Adrenal gland (tissue), 7 donors: Measurements from ENCODE around the genes ARHGEF2 and SMG5.

- PRO-cap, 3 experiments = no peak in any of the 3 experiments
- RAMPAGE, long total RNA, 4 experiments = no peak in any of the 4 experiments
- RRBS = 89% methylated on average over 3 of the region's 13 CpGs
These were observed 1.2 kb downstream of the RXFP4 start for GRCh38 chr1:155942571-155943173.

GRCh38 chr1:155971849-155972682 lies 6.3 kb downstream of the ARHGEF2 start:
- PRO-cap, 3 experiments = no peak in any of the 3 experiments
- RAMPAGE, long total RNA, 4 experiments = no peak in any of the 4 experiments
- RRBS = no CpG with 5 or more reads among the region's 8 CpGs

GRCh38 chr1:155978019-155978982 lies at the start of gene ARHGEF2:
ARHGEF2 (minus strand) TSS chr1:155978547.
- PRO-cap, 3 experiments = peak in 3 of 3 experiments; most common plus-strand start chr1:155978269 (in 3); most common minus-strand start chr1:155978175 (in 3)
- RAMPAGE, long total RNA, 4 experiments = start-site peak on the minus strand in 4 of 4 experiments, at chr1:155978152-155978600 at its widest, 16 to 127 reads per replicate
- RRBS = under 1% methylated on average over 40 of the region's 85 CpGs

GRCh38 chr1:155982869-155984176 lies 5.0 kb upstream of the ARHGEF2 start:
- PRO-cap, 3 experiments = peak in 1 of 3 experiments; most common minus-strand start chr1:155983386 (in 1)
- RAMPAGE, long total RNA, 4 experiments = start-site peak on the minus strand in 3 of 4 experiments, at chr1:155983184-155983811 at its widest, 8 to 32 reads per replicate
- RRBS = 84% methylated on average over 4 of the region's 9 CpGs

DNA sequence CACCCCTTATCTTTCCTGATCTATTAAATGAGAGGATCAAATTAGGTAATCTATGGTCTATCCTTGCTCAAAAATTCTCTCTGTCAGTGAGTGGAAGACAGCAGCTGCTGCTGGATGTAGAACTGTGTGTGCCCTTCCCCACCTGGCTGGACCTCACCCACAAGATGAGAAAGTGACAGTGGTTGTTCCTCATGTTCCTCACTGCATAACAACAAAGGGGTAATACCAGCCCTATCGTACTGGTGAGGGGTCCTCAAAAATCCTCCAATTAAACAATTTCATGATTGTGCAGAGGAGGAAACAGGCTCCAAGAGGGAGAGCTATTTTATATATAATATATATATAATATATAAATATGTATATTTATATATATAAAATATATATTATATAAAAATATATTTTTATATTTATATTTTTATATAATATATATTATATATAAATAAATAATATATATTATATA lies 16.8 kb downstream of the SSR2 start:
- PRO-cap, 3 experiments = no peak in any of the 3 experiments
- RAMPAGE, long total RNA, 4 experiments = no peak in any of the 4 experiments
- RRBS = no CpG with 5 or more reads among the region's 1 CpG

GRCh38 chr1:156041613-156041985 lies 12.0 kb downstream of the UBQLN4 start:
- PRO-cap, 3 experiments = no peak in any of the 3 experiments
- RAMPAGE, long total RNA, 4 experiments = no peak in any of the 4 experiments
- RRBS = no CpG with 5 or more reads among the region's 4 CpGs

DNA sequence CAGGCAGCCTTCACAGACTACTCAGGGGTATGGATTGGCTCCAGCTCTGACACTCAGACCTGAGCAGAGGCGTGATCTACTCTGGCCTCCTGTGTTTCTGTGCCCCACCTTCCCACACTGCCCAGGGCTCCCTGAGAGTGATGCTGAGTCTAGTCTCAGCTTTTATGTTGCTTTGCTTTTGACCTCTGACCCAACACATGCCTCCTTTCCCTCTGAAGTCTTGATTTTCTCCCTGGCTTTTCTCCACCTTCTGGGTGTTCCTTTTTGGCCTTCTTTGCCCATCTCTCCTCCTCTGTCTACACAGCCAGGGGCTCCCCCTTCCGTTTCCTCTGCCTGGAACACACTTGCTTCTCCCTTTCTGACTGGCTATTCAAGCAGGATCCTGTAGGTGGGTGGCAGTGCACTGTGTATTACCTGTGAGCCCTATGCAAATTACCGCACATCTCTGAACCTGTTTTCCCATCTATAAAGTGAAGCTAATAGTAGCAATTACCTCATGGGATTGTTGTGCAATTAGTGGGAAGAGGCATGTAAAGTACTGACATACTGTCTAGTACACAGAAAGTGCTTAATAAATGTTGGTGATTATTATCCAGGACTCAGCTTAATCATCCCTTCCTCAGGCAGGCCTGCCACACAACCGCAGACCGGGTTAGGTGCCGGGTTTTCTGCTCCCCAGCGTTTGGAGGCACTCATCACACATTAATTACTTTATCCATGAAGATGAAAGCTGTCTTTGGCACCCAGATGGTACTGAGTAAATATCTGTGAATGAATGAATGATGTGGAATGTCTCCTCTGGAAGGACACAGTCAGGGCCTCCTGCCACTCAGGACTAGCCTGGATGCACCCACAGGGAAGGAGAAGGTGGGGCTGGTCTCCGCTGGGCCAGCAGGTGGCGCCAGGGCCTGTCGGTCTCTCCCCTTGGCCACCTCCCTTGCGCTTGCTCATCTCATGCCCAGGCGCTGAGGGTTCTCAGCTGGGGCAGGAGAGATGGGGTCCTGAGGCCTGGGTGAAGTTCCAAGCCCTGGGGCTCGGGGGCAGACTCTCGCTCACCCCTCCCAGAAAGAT lies 14.0 kb upstream of the MEX3A start:
- PRO-cap, 3 experiments = peak in 1 of 3 experiments; most common plus-strand start position 955 of the sequence (in 1)
- RAMPAGE, long total RNA, 4 experiments = no peak in any of the 4 experiments
- RRBS = no CpG with 5 or more reads among the region's 14 CpGs

DNA sequence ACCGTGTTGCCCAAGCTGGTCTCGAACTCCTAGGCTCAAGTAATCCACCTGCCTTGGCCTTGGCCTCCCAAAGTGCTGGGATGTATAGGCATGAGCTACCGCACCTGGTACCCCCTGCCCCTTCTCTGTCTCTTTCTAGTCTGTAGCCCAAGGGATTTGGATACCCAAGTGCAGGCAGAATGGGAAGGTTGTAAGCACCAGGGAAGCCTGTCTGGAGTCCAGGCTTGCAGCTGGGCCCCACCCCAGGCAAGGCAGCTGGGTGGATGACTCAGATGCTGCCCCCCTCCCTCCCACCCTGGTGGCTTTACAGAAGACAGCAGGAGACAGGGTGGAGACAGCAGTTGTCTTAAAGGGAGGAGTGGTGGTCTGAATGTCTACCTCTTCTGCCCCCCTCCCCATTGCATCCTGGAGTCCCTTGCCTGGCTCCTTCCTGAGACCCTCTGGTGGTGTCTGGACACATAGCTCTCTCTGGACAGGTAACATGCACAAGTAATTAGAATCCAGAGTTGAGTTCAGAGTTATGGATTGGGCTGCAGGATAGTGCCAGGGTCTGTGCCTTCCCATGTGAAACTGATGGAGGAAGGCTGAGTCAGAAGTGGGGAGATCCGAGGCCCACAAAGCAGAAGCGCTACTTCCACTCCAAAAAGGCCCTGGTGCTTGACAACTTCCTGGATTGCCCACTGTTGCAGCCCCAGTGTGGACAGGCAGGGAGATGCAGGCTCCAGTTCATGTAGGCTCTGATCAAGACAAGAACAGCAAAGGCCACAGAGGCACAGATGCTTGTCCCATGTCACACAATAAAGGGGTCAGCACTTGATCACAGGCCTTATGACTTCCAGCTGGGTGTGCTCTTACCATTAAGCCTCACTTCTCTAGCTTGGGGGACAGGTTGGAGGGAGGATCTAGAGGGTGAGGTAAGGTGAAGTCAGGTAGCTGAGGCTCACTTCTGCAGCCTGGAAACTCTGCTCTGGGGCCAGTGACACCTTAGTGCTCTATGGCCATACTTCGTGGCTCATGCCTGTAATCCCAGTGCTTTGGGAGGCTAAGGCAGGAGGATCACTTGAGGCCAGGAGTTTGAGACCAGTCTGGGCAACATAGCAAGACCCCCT lies 5.3 kb downstream of the LMNA start:
- PRO-cap, 3 experiments = peak in 2 of 3 experiments; most common plus-strand start position 312 of the sequence (in 1); most common minus-strand start position 190 of the sequence (in 1)
- RAMPAGE, long total RNA, 4 experiments = no peak in any of the 4 experiments
- RRBS = no CpG with 5 or more reads among the region's 6 CpGs

- PRO-cap, 3 experiments = peak in 3 of 3 experiments; most common plus-strand start chr1:156124011 (in 2); most common minus-strand start chr1:156123823 (in 2)
- RAMPAGE, long total RNA, 4 experiments = no peak in any of the 4 experiments
- RRBS = 0% methylated on average over 1 of the region's 13 CpGs
These were observed 9.3 kb downstream of the LMNA start for GRCh38 chr1:156123591-156124342.

DNA sequence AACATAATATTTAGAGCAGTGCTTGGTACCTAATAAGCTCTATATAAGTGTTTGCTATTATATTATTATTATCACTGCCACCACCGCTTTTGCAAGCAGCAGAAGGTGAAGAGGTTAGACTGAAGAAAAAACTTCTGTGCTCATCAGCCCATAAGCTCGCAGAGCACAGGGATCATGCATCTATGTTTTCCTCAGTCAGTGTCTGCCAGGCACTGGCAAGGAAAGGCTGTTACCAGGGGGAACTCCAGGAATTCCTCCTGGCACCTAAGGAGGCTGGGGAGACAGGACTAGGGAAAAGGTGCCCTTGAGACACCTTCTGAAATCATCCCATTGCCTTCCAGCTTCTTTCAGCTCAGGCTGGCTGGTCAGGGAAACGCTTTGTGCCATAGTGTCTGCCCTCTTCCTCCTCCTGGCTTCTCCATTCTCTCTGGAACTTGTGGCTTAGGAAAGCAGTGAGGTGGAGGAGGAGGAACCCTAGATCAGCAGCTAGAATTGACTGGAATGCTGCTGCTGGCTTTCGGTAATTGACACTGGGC lies 13.7 kb downstream of the LMNA start:
- PRO-cap, 3 experiments = peak in 2 of 3 experiments; most common plus-strand start position 350 of the sequence (in 1); most common minus-strand start position 429 of the sequence (in 1)
- RAMPAGE, long total RNA, 4 experiments = no peak in any of the 4 experiments
- RRBS = no CpG with 5 or more reads among the region's 4 CpGs

- PRO-cap, 3 experiments = no peak in any of the 3 experiments
- RAMPAGE, long total RNA, 4 experiments = no peak in any of the 4 experiments
- RRBS = 92% methylated on average over 3 of the region's 15 CpGs
These were observed 16.5 kb upstream of the SEMA4A start for GRCh38 chr1:156136745-156137414.

DNA sequence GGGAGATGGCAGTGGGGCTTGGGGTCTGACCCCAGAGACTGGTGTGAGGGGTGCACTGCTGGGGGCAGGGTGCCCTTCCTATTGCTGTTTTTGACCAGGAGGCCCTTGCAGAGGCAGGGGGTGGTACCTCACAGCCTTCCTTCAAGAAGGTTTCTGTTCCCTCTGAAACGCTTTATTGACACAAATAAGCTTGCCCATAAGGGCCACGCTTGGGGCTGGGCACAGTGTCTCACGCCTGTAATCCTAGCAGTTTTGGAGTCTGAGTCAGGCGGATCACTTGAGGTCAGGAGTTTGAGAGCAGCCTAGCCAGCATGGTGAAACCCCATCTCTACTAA lies 2.1 kb upstream of the SEMA4A start:
- PRO-cap, 3 experiments = no peak in any of the 3 experiments
- RAMPAGE, long total RNA, 4 experiments = no peak in any of the 4 experiments
- RRBS = no CpG with 5 or more reads among the region's 4 CpGs

- PRO-cap, 3 experiments = no peak in any of the 3 experiments
- RAMPAGE, long total RNA, 4 experiments = no peak in any of the 4 experiments
- RRBS = no CpG with 5 or more reads among the region's 5 CpGs
These were observed 5.5 kb downstream of the SLC25A44 start for GRCh38 chr1:156199284-156199888.

DNA sequence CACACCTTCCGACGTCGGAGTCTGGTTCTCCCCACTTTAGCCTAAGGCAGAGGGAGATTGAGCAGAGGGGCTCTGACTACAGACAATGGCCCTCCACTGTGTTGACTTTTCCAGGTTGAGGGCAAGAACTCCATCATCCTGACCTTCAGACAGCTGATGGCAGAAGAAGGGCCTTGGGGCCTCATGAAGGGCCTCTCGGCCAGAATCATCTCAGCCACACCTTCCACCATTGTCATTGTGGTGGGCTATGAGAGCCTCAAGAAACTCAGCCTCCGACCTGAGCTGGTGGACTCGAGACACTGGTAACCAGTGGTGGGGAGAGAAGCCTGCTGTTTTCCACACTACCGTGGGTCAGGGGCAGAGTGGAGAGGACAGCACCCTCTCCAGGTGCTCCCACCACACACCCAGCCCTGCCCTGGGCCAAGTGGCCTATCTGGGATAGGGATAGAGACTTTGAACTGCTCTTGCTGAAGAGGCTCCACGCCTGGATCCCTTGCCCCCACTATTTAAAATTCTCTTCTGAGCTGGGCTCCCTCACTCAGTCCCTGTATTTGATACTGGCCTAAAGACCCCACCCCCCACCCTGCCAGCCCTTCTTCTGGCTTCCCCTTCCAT lies 2.6 kb upstream of the PMF1 start:
- PRO-cap, 3 experiments = no peak in any of the 3 experiments
- RAMPAGE, long total RNA, 4 experiments = no peak in any of the 4 experiments
- RRBS = no CpG with 5 or more reads among the region's 8 CpGs

DNA sequence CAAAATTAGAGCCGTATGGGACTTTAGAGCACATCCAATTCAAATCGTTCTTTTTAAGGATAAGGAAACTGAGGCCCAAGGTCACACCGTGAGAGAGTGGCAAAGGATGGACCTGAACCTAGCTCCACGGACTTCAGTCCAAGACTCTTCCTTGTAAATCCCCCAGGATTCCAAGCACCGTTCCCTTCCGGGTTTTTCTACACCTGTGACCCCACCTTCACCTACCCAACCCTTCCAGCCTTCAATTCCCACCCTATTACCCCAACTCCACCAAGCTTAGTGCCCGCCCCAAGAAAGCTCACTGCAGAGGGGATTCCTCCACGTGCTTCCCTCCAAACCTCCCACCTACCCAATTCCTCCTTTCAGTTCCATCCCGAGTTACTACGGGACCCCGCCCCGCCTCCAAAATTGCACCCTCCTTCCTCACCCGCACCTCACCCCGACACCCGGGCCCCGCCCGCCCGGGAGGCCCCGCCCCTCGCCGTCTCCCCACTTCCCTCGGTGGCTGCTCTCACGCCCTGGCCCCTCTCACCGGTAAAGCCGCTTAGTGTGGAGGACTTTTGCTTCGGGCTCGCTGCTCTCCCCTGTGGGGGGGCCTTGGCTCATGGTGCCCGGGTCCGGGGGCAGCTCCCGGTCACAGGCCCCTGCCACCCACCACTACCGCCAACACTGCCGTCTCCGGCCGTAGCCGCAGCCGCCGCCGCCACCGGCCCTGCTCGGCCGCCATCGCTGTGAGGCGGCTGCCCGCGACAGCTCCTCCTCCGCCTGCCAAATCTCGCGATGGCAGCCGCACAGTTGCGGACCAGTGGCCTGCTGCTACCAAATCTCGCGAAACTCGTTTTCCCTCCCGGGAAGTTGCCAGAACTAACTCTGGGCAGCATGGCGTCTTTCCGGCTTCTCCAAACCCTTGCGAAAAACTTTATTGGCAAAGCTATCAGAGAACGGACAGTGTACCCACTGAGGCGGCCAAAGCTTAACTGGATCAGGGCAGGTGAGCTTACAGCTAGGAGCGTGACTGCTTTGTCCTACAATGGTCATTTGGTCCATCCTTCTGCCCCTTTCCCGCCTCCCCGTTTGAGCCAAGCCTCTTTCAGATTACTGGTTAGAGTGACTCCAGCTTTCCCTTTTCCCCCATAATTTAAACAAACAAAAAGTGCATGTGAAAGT lies at the start of gene SMG5:
TSS of gene SMG5 (minus strand) at position 751 of the 1,167 bp plus-strand sequence.
- PRO-cap, 3 experiments = peak in 3 of 3 experiments; most common plus-strand start position 492 of the sequence (in 3); most common minus-strand start position 733 of the sequence (in 3)
- RAMPAGE, long total RNA, 4 experiments = start-site peak on the plus strand in 2 of 4 experiments, centred at positions 856 to 937 of the sequence, 8 to 17 reads per replicate; start-site peak on the minus strand in 4 of 4 experiments, centred at positions 733 to 741 of the sequence, 349 to 894 reads per replicate
- RRBS = 2% methylated on average over 14 of the region's 62 CpGs

DNA sequence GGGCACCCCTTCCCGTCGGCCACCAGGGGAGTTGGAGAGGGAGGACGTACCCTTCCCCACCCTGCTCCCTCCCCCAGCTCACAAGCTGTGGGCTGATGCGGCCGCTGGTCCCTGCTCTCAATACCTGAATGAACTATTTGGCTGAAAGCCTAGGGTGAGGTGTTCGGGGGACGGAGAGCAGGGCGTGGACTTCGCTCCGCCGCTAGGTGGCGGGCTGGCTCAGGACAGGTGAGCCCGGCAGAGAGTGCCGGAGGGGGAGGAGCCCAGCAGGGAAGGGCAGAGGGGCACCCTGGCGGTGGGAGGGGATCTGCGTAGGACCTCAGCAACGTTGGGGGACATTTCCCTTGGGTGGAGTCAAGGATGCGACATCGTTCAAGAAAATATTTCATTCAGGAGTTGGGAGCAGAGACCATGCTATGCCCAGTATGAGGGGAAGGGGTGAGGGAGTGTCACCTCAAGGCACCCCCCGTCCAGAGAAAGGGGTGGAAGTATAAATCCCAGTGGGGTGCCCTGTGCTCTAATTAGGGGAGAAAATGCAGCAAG lies 12.0 kb upstream of the RHBG start:
- PRO-cap, 3 experiments = no peak in any of the 3 experiments
- RAMPAGE, long total RNA, 4 experiments = no peak in any of the 4 experiments
- RRBS = no CpG with 5 or more reads among the region's 20 CpGs

GRCh38 chr1:156483195-156483693 lies 17.3 kb downstream of the MEF2D start:
- PRO-cap, 3 experiments = no peak in any of the 3 experiments
- RAMPAGE, long total RNA, 4 experiments = no peak in any of the 4 experiments
- RRBS = no CpG with 5 or more reads among the region's 14 CpGs

DNA sequence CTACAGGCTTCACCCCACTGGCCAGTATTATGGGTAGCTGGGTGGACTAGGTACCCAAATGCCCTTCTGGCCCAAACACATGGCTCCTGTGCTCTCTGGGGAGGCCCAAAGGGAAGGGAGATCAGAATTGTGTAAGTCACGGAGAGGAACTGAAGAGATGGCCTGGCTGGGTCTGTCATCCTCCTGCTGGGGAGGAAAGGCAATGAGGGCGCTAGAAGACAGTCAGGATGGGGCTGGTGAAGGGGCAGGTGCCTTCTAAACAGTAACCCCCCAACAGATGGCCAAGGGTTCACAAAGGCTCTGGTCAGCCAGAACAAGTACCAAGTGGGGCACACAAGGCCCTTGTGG lies 9.4 kb downstream of the MEF2D start:
- PRO-cap, 3 experiments = no peak in any of the 3 experiments
- RAMPAGE, long total RNA, 4 experiments = no peak in any of the 4 experiments
- RRBS = no CpG with 5 or more reads among the region's 2 CpGs

- PRO-cap, 3 experiments = no peak in any of the 3 experiments
- RAMPAGE, long total RNA, 4 experiments = no peak in any of the 4 experiments
- RRBS = no CpG with 5 or more reads among the region's 4 CpGs
These were observed 5.4 kb downstream of the MEF2D start for GRCh38 chr1:156495120-156495561.

- PRO-cap, 3 experiments = peak in 2 of 3 experiments; most common plus-strand start chr1:156495988 (in 2); most common minus-strand start chr1:156495808 (in 1)
- RAMPAGE, long total RNA, 4 experiments = no peak in any of the 4 experiments
- RRBS = no CpG with 5 or more reads among the region's 7 CpGs
These were observed 4.9 kb downstream of the MEF2D start for GRCh38 chr1:156495562-156496107.